Ileum (tissue), 1 donor: ENCODE measurements around a stretch of chr13.

DNA sequence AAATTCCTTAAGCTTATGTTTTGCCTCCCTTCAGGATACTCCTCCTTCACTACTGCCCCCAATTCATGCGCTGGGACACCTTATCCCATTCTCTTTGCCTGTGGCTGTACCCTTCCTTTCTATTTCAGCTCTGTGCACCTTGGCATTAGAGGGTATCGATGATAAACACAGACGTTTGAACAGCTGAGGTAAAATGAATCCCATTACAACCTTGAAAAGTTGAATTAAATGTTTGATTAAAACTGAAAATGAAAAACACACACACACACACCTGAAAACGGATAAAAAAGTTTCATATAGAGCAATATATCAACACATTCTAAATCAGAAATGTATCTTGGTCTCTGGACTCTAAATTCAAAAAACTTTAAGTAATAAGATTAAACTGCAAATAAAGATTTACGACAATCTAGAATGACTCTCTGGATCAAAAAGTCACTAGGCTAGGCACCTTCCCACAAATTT, 10.0 kb upstream of the WBP4 start:
- PRO-cap, result no peak

DNA sequence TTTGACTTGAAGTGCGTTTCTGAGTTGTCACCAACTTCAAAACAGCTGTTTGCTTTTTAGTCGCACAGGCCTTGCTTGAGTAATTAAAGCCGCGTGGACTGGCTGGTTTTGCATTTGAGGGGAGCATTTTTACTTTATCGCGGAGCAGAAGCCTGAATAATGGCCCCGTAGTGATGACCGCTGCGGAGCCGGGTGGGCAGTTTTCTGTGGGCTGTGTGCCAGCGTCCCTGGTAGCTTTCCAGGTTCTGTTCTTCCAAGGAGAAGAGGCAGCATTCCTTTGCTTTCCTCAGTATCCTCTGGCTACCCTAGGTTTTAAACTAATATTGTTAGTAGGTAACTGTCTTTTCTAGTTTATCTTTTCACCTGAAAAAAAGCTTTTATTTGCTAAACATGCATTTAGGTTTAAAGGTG, 1.1 kb downstream of the NAA16 start:
- PRO-cap, result no peak

GRCh38 chr13:41383518-41384200, 72.6 kb downstream of the NAA16 start:
- PRO-cap, result no peak

- PRO-cap, result no peak
Observed at GRCh38 chr13:41458924-41459303, 1.6 kb downstream of the RGCC start.

- PRO-cap, result no peak
Observed at GRCh38 chr13:41464187-41464989, 7.0 kb downstream of the RGCC start.

- PRO-cap, result no peak
Observed at GRCh38 chr13:41613686-41614638, 156.6 kb downstream of the RGCC start.

DNA sequence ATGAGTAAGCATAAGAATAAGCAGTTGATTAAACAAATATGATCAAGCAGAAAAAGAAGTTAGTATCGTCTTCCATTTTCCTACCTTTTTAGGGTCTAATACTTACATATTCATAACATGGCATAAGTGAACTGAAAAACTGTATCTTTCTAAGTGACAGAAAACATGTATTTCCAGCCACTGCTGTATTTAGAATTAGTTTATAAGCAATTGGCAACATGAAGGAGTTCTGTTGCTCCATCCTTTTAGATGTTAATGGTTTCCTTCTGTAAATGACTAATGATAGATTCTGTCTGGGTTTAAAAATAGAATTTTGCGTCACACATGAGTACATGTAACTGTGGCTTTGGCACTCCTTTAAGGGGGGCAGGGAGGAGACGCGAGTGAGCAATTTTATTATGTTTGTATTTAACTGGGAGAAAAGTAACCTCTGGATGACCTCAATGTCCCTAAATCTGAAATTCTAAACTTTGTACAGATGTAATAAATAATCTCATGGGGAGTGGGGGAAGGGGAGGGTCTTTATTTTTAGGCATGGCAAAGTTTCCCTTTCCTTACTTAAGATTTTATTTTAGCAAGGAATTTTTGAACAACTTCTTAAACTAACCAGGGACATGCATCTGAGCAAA, 237.5 kb downstream of the RGCC start:
- PRO-cap, result no peak

DNA sequence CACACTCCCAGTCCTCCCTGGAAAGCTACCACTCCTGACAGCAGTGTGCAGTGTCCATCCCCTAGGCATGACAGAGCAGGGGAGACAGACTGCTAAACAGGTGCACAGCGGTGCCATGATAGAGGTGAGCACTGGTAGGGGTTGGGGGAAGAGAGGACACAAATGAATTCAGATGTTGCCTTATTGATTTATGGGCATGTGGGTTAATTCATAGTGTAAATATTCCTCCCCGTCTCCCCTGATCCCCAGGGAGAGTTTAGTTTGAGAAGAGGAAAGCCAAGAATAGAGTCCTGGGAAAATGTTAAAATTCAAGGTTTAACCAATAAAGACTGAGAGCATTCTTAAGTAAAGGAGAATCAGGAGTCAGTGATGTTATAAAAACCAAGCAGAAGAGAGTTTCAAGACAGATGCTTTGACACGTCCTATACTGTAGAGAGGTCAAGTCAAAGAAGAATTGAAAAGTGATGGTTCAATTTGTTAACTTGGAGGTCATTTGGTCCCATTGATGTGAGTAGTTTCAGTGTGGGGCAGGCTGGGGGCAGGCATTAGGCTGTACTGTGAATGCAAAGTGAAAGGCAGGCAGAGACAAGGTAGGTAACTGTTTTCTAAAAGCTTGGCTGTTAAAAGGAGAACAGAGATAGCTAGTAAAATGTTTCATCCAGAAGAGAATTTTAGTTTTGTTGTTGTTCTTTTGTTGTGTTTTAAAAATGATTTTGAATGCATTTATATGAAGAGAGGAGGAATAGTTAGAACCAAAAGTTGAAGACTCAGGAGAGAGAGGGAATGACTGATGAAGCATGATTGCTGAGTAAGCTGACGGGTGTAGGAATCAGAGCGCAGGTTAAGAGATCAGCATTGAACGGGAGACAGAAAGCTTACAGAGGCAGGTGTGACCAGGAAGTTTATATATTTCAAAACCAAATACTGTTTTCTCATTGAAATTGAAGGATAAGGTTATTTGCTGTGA, 82.4 kb downstream of the DGKH start:
- PRO-cap, result no peak

- PRO-cap, result no peak
Observed at GRCh38 chr13:42320291-42321013, 48.5 kb downstream of the AKAP11 start.

GRCh38 chr13:42396252-42396994, 124.5 kb downstream of the AKAP11 start:
- PRO-cap, result no peak

GRCh38 chr13:42450837-42451372, 123.0 kb upstream of the TNFSF11 start:
- PRO-cap, result no peak

GRCh38 chr13:42708185-42708741, 73.1 kb upstream of the FAM216B start:
- PRO-cap, result no peak

GRCh38 chr13:42720397-42721033, 60.9 kb upstream of the FAM216B start:
- PRO-cap, result no peak

- PRO-cap, result no peak
Observed at GRCh38 chr13:42968916-42969268, 23.1 kb downstream of the EPSTI1 start.

GRCh38 chr13:43938878-43939569, 59.3 kb downstream of the LACC1 start:
- PRO-cap, result no peak

DNA sequence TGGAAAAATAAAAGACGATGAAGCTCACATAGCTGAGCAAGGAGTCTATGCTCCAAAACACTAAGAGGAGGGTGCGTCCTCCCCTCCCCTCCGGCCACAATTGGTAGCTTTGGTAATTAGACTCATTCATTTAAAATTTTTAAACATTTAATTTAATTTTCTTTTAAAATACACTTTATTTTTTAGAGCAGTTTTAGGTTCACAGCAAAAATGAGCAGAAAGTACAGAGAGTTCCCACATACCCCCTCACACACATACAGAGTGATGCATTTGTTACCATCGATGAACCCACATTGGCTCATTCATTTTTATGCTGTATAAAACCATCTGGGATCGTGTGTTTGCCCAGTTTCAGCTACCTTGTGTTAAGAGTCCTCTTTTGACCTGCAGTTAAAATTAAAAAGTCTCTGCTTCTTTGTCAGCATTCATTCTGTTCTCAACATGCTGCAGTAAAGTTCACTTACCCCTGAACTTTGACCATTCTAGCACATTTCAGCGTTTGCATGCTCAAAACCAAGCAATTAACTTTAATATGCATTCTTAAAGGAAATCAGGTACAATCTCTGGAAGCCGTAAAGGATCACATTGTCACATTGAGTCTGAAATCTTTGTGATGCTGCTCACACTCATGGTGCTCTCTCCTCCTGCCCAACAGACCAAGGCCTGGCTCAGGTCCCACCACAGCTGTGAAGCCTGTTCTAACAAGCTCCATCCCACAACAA, 57.3 kb downstream of the SMIM2 start:
- PRO-cap, result unidirectional peak, plus-strand start at position 593 of the sequence

GRCh38 chr13:44155585-44155998, 5.5 kb downstream of the SMIM2 start:
- PRO-cap, result no peak

DNA sequence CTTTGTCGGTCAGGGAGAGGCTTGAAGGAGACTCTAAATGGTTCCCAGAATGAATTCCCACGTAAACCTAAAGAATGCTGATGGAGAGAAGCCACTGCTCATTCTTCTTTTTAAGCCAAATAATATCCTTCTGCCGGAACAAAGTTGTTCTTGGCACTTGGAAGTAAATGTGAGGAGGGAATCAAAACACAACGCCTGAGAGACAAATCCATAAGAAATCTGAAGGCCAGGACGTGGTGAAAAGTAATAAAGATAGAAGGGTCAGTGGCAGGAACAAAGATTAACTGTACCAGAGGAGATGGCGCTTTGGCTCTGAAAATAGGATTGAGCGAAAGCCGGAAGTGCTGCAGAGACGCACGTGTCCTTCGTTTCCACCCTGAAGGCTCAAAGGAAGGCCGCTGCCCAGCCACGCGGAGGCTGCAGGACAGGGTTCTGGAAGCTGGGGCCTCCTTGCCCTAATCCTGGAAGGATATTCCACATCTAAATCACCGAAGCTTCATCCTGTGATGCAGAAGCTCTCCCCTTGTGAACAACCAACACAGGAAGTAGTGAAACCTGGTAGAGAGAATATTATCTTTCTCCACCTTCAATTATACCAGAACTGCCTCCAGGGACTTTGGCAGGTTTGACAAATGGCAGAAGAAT, 2.1 kb downstream of the SMIM2 start:
- PRO-cap, result no peak

GRCh38 chr13:44243085-44243952, 82.3 kb upstream of the SMIM2 start:
- PRO-cap, result no peak

GRCh38 chr13:44271694-44272278, 101.8 kb upstream of the SERP2 start:
- PRO-cap, result no peak